ENCODE data around the genes ZDHHC8, CCDC188, SCARF2 and MED15.

- RRBS: 2% methylated on average over 37 of the region's 111 CpGs
These were observed at the start of gene ZDHHC8 for GRCh38 chr22:20131452-20132272. TSS of gene ZDHHC8 (plus strand) at chr22:20131804.

GRCh38 chr22:20150856-20151107 is at the start of gene CCDC188:
TSS of gene CCDC188 (minus strand) at chr22:20151055.
- RRBS: no CpG with 5 or more reads among the region's 2 CpGs

DNA sequence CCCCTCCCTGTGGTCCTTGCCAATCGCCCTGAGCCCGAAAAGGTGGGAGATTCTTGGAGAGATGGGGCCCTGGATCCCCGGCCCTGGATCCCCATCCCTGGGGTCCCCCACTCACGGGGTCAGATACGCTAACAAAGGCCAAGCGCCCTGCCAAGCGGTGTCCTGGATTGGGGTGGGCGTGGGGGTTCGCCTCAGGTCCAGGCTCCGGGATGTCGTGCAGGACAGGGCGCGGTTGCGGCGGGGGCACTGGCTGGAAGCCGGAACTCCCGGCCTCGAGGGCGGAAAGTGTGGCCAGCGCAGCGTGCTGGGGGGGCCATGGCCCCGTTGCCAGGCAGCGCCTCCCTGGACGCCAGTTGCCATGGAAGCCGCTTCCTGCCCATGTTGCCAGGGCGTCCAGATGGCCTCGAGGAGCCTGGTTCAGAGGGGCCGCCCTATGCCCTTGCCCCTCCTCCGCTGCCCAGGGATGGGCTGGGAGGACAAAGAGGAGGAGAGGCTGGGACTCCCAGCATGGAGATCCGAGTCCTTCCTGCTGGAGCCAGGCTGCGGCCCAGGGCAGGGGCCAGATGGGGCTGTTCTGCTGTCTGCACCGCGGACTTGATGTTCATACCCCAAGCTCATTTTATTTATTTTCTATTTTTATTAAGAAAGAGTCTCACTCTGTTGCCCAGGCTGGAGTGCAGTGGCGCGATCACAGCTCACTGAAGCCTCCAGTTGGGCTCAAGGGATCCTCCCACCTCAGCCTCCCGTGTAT is 4.5 kb upstream of the CCDC188 start:
- RRBS: no CpG with 5 or more reads among the region's 36 CpGs

DNA sequence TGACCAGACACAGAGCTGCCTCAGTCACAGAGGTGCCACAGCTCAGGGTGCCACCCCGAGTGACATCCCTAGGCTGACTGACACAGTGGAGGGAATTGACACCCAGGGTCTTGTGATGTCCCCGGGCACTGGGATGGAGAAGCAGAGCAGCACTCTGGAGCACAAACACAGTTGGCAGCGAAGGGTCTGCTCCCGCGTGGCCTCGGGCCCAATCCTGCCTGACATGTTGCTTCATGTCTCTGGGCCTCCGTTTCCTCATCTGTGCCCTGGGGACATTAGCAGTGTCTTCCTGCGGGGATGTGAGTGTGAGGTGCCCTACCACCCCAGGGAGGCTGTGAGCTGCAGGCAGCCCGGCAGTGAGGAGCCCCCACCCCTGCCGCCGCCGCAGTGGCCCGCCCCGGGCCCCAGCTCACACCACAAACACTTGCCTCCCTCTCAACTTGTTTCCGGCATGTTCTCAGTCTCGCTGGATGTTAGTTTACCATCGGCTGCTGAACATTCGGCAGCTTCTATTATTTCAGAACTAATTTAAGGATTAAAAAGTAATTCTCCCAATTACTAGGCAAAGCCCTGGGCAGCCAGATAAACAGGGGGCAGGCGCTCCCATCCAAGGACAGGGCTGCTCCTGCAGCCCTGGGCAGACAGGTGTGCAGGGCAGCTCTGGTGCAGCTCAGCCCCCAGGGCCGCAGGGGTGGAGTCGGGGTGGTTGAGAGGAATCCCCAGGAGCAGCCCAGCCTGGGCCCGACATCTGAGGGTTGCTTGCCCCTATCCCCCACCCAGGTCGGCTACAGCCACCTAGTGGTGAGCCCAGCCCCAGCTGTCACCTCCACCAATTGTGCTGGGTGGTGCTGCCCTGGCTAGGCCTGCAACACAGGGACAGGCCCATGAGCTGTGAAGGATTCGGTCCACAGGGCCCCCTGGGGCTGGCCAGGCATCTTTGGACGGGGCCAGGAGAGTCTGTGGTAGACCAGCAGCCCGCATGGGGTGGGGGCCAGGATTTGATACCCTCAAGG is 29.9 kb downstream of the RTN4R start:
- RRBS: 36% methylated on average over 7 of the region's 26 CpGs

DNA sequence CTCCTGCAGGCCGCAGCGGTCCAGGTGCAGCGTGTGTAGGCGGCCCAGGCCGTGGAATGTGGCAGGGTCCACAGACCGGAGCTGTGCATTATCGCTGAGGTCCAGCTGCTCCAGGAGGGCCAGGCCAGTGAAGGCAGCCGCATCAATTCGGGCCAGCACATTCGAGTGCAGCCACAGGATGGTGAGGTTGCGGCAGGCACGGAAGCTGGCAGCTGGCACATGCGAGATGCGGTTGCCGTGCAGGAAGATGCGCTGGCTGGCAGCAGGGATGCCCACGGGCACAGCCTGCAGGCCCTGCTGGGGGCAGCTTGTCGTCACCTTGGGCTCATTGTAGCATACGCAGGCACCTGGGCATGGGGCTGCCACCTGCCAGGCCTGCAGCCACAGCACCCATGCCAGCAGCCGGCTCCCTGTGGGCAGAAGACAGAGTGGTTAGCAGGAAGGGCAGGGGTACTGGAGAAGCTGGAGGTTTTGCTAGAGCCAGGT is 25.4 kb downstream of the RTN4R start:
- RRBS: 66% methylated on average over 5 of the region's 20 CpGs

DNA sequence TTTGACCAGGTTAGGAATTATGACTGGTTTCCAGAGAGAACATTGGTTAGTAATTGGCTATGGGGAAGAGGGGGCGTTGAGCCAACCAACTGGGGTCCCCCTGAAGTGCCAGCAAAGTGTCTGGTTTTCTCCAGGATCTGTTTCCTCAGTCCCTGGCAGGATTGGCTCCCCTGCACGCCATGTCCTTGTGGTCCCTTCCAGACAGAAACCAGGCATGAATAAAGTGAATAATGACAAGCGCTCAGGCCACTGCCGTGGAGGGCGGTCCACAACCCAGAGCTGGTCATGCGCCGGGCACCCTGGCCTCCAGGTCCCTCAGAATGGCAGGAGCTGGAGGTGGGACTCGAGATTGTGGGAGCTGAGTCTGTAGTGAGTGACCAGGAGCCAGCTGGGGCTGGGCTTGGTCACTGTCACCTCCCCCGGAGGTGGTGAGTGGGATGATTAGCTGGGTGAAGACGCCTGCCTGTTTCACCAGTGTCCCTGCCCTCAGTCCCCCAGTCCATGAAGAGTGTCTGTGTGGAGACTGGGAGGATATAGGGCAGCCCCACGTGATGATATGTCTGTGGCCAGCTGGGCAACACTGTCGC is 1.2 kb upstream of the DGCR6L start:
- RRBS: no CpG with 5 or more reads among the region's 12 CpGs

GRCh38 chr22:20437411-20438235 is at the start of gene SCARF2:
TSS of gene SCARF2 (minus strand) at chr22:20437825.
- RRBS: 3% methylated on average over 60 of the region's 101 CpGs

DNA sequence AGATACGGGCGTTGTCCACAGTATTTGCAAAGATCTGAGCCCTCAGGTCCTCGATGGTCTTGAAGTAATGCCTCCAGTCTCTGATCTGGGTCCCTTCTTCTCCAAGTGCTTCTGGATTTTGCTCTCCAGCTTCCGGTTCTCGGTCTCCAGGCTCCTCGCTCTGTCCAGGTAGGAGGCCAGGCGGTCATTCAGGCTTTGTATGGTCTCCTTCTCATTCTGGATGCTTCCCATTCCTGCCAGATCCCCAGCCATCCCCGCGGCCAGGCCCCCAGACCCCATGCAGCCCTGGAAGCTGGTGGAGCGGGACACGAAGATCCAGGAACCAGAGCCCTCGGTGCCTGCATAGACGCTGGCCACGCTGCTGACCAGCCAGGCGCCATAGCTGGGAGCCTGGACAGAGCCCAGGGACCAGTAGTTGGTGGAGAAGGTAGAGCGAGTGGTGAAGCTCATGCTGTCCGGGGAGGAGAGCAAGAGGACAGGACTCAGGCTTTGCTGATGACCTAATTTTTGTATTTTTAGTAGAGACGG is 11.9 kb downstream of the KLHL22 start:
- RRBS: no CpG with 5 or more reads among the region's 18 CpGs

- RRBS: 1% methylated on average over 13 of the region's 46 CpGs
These were observed at the start of gene MED15 for GRCh38 chr22:20507021-20507791. TSS of gene MED15 (plus strand) at chr22:20507610.

DNA sequence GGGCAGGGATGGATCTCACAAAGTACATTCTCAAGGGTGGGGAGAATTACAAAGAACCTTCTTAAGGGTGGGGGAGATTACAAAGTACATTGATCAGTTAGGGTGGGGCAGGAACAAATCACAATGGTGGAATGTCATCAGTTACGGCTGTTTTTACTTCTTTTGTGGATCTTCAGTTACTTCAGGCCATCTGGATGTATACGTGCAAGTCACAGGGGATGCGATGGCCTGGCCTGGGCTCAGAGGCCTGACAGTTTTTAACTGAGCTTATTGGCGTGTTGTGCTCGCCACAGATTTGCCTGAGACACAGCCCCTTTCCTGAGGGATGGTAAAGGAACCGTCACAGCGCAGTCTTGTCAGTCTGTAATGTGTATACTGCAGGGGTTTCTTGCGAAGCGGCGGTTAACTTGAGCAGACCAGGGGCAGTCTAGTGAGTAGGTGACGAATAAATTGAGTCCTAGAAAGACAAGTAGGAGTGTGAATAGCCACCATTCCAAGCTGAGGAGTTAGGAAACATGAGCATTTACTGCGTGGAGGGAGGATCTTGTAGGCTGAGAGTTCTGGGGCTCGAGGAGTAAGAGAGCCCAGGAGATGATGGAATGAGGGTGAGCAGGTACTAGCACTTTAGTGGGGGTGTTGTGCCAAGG is 1.3 kb downstream of the MED15 start:
- RRBS: no CpG with 5 or more reads among the region's 13 CpGs

GRCh38 chr22:20552979-20553676 is 45.7 kb downstream of the MED15 start:
- RRBS: no CpG with 5 or more reads among the region's 8 CpGs

DNA sequence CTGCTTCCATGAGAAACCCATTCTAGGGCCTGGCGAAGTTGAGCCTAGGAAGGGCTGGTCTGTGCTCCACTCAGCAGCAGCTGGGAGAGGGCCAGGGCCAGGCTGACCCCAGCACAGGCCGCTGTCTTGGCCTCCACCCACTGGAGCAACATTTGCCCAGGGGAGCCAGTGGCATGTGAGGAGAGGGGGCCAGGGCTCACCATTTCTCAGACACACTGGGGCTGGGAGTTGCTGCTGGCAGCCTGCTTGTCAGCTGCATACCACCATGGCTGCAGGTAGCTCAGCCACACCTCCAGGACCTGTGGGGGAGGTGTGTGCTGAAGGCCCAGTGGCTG is 98.5 kb downstream of the MED15 start:
- RRBS: no CpG with 5 or more reads among the region's 2 CpGs

DNA sequence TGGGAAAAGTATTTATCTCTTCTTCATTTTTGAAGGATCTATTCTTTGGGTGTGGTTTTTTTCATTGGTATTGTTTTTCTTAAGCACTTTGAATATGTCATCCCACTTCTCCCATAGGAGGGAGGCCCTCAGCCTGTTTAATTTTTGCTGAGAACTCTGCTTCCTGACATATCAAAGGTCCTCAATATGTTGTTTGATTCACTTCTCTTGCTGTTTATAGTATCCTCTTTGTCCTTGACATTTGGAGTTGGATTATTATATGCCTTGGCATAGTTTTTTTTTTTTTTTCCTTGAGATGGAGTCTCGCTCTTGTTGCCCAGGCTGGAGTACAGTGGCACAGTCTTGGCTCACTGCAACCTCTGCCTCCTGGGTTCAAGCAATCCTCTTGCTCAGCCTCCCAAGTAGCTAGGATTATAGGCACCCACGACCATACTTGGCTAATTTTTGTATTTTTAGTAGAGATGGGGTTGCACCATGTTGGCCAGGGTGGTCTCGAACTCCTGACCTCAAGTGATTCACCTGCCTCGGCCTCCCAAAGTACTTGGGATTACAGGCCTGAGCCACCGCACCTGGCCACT is 111.3 kb upstream of the SERPIND1 start:
- RRBS: no CpG with 5 or more reads among the region's 5 CpGs

DNA sequence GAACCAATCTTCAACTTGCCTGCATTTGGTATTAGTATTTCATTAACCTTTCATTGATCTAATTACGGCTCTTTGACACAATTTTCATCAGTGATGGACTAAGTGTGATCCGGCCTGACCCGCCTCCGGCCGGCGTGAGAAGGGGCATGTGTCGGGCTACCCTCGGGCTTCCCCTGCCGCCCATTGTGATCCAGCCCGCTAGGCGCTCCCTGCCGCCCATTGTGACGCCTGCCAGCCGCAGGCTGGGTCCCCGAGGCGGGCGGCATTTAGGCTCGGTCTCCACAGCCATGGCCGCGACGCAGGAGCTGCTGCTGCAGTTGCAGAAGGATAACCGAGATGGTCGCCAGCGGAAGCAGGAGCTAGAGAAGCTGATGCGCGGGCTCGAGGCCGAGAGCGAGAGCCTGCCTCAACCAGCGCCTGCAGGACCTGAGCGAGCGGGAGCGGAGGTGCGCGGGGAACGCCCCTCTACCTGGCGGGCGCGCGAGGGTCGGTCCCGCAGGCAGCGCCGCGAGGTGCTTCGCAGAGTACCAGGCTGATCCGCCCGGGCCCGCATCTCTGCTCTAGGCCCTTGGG is 72.0 kb upstream of the SERPIND1 start:
- RRBS: no CpG with 5 or more reads among the region's 49 CpGs

- RRBS: no CpG with 5 or more reads among the region's 9 CpGs
These were observed 3.7 kb downstream of the SERPIND1 start for GRCh38 chr22:20777428-20778135.

- RRBS: no CpG with 5 or more reads among the region's 8 CpGs
These were observed 25.7 kb downstream of the SERPIND1 start for GRCh38 chr22:20799542-20800015.

GRCh38 chr22:20933567-20934247 is 16.5 kb downstream of the CRKL start:
- RRBS: no CpG with 5 or more reads among the region's 11 CpGs

DNA sequence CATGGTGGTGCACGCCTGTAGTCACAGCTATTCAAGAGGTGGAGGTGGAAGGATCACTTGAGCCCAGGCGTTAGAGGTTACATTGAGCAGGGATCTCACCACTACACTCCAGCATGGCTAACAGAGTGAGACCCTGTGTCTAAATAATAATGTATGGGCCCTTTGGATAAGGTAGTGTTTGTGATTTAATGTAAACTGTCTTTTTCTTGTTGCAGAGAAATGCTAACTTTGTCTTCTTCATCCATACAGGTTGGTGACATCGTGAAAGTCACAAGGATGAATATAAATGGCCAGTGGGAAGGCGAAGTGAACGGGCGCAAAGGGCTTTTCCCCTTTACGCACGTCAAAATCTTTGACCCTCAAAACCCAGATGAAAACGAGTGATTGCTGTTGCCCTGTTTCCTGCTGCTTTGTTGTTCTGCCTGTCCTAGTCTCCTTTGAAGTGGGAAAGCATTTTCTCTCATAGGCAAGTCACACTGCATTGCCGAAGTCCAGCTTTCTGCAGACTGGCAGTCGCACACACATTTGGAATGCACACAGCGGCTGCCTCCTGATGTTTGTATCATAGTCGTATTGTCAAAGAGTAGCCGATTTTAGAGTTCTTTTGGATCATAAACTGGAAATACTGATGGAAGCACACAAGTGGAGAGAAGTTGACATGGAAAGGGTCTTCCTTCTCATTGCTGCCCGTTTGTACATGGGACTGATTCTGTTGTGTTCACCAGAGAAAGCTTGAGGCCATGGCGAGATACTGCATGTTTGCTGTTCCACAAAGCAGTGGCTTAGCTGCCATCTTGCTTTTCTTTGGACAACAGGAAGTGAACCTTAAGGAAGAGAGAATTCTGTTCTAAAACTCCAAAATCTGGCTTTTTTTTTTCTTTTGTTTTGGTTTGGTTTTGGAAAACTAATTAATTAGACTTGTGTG is 17.3 kb upstream of the AIFM3 start:
- RRBS: no CpG with 5 or more reads among the region's 16 CpGs

GRCh38 chr22:20952586-20953481 is 14.2 kb upstream of the AIFM3 start:
- RRBS: 48% methylated on average over 5 of the region's 14 CpGs

DNA sequence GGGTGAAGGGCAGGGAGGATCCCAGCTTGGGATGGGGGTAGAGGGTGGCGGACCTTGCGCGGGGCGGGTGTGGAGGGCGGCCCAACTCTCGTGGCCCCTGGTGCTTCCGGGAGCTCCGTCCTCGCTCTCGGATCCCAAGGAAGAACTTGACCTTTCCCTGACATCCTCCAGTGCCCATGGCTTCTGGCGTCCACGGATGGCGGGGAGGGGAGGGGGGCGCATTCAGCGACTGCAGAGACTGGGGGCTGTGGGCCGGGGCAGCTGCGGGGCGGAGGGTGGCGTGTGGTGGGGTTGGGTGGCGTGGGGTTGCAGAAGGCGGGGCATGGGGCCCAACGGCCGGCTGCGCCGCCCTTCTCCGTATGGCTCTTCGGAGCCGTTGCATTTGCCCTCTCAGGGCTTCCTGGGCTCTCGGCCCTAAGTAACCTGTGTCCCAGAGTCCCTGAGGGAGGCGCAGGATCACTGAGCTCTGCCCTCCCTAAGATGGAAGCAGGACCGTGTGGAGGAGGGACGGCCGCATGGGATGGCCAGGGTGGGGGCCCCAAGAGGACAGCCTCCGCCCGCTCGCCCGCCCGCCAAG is 9.4 kb upstream of the AIFM3 start:
- RRBS: 2% methylated on average over 7 of the region's 38 CpGs